ENCODE measurements around a stretch of chr5.

DNA sequence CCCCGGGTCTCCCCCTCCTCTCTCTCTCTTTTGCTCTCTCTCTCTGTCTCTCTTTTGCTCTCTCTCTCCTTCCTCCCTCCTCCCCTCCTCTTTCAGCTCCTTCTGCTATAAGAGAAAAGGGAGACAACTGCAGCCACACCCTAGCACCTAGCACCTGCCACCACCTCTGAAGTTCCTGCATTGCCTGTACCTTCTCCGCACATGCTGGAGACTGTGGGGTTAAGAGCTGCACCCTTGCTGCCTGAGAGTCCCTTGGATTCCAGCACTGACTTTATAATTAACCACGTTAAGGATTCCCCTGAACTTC is 227 bp upstream of the EDIL3 start:
- PRO-cap = no peak
- RAMPAGE, long total RNA, 2 experiments = no peak in any of the 2 experiments

DNA sequence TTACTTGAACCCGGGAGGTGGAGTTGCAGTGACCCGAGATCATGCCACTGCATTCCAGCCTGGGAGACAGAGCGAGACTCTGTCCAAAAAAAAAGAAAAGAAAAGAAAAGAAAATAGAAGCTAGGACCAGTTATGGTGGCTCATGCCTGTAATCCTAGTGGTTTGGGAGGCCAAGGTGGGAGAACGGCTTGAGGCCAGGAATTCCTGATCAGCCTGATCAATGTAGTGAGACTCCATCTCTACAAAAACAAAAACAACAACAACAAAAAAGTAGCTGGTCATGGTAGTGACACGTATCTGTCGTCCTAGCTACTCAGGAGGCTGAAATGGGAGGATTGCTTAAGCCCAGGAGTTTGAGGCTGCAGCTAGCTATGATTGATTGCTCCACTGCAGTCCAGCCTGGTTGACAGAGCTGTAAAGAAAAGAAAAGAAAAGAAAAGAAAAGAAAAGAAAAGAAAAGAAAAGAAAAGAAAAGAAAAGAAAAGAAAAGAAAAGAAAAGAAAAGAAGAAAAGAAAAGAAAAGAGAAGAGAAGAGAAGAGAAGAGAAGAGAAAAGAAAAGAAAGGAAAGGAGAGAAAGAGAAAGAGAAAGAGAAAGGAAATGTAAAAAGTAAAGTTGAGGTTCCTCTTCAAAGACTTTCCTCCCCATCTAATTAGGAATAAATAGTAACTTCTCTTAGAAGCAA is 154.4 kb upstream of the EDIL3 start:
- PRO-cap = no peak
- RAMPAGE, long total RNA, 2 experiments = no peak in any of the 2 experiments

- PRO-cap = no peak
- RAMPAGE, long total RNA, 2 experiments = start-site peak on the minus strand in 1 of 2 experiments, at chr5:87364041-87364152 at its widest, 5 reads per replicate
Observed at GRCh38 chr5:87363601-87364559, 48.9 kb downstream of the CCNH start.

DNA sequence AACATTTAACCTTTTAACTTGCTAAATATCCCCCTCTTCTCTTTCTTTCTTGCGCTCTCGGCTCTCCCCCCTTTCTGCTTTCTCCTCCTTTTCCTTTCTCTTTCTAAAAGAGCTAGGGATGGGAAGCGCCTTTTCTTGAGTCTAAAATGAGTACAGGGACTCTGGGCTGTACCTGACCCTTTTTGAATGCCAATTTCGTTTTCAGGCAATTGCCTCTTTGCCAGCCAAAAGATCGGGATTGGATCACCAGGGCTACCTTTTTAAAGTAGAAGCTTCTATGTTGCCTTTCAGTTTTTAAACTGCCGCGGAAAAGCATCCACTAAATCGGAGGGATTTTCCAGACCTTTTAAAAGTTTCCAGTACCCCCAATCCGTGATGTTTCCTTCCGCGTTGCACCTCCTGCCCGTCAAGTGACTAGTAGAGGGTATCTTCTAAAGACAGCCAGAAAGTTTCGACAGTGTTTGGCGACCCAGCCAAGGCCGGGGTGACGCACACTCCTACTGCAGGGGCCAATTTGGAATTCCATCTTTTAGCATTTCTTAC is 125.4 kb downstream of the TMEM161B start:
- PRO-cap = no peak
- RAMPAGE, long total RNA, 2 experiments = no peak in any of the 2 experiments

GRCh38 chr5:88269785-88269965 is 1.0 kb upstream of the TMEM161B start:
- PRO-cap = no peak
- RAMPAGE, long total RNA, 2 experiments = no peak in any of the 2 experiments

DNA sequence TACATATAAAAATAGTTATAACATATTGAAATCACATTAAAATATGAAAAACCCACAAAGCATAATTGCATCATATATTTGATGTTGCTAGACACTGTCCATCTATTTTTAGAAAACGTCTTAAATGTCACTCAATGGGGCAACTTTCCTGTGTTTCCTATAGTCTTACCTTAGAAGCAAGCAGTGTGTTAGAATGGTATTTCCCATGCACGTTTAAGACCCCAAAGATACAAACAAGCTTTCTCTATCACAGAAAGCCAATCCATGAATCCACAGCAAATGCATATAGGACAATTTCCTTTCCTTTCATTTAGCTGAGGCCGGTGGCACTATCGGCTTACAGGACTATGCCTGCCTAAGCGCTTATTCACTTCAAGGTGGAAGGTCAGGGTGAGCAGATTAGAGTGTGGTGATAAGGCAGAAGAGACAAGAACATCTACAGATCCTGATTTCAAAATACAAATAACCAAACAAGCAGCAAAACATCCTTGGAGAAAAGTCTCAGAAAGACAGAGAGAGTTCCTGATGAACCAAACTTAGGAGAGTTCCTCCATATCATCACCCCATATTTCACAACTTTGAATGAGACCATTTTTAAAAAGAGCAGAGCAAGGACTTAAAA is 57.3 kb downstream of the MEF2C start:
- PRO-cap = no peak
- RAMPAGE, long total RNA, 2 experiments = no peak in any of the 2 experiments

DNA sequence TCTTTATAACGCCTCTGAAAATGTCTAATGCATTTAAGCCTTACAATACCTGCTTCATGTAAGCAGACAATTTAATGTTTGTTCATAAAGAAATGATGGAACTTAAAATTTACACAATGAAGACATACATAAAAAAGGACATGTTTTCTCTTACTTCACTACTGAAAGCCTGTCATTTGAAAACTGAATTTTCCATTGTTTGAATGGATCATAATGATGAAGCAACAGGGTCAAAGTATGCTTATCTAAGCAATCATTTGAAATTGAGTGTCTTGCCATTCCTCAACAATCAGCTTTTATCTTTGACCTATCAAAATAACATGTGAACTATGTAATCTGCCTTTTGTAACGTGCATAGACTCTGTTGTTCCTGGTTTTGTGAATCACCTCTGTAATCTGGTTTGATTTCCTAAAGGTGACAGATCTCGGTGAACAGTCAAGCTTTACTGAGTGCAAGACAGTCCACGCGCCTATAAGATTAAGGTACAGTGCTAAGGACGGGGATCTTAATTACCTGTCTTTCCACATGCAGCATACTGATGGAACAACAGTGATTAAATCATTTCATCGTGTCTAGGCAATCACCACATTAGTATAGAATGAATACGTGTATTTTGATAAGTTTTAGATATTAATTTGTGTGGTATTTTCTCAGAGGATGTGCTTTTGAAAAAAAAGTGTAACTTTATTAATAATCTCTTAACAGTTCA is 3.2 kb downstream of the MEF2C start:
- PRO-cap = no peak
- RAMPAGE, long total RNA, 2 experiments = no peak in any of the 2 experiments

- PRO-cap = no peak
- RAMPAGE, long total RNA, 2 experiments = no peak in any of the 2 experiments
Observed at GRCh38 chr5:88887247-88887619, 4.2 kb upstream of the MEF2C start.

GRCh38 chr5:90227567-90228048 is 181.9 kb downstream of the CETN3 start:
- PRO-cap = no peak
- RAMPAGE, long total RNA, 2 experiments = no peak in any of the 2 experiments

GRCh38 chr5:90408412-90408945 is 1.1 kb downstream of the CETN3 start:
- PRO-cap = no peak
- RAMPAGE, long total RNA, 2 experiments = no peak in any of the 2 experiments

DNA sequence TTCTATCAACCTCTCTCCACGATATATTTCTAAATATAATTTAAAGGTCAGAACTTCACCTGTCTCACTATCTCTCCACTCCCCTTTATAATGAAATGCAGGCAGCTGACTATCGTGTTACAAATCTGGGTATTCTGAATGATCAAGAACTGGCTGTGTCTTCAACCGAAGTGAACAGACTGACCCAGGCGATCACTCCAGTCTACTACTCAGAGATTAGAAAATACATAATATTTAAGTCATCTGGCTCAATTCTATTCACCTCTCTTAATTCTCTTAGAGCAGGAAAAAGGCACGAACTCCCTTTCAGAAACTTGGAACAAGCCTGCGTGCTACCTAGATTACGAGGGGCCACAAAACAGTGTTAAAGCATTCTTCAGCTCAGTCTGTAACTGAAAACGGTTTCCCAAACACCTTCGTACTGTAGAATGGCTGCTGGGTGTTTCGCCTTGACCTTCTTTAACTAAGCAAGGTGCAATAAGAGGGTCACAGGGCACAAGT is 896 bp downstream of the LYSMD3 start:
- PRO-cap = no peak
- RAMPAGE, long total RNA, 2 experiments = no peak in any of the 2 experiments

GRCh38 chr5:90529653-90530446 is 466 bp upstream of the LYSMD3 start:
- PRO-cap = bidirectional peak, plus-strand start at chr5:90529863, minus-strand start at chr5:90529584
- RAMPAGE, long total RNA, 2 experiments = no peak in any of the 2 experiments

GRCh38 chr5:90613950-90614409 is 55.4 kb downstream of the ADGRV1 start:
- PRO-cap = unidirectional peak, minus-strand start at chr5:90614105
- RAMPAGE, long total RNA, 2 experiments = no peak in any of the 2 experiments

DNA sequence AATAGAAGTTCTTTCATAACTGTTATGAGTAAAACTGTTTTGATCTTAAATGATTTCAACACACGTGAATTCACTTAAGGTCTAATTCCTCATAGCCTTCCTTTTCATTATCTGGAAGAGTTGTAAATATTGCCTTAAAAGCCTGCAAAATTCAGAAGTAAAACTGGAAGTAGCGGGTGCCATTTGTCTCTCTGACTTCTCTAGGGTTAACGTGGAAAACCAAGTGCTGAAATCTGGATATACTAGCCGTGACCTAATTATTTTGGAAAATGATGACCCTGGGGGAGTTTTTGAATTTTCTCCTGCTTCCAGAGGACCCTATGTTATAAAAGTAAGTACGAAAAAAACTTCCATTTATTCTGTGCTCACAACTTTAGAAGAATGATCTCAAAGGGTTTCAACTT is 83.8 kb downstream of the ADGRV1 start:
- PRO-cap = no peak
- RAMPAGE, long total RNA, 2 experiments = no peak in any of the 2 experiments

GRCh38 chr5:91006673-91007206 is 376.4 kb downstream of the ARRDC3 start:
- PRO-cap = no peak
- RAMPAGE, long total RNA, 2 experiments = no peak in any of the 2 experiments

GRCh38 chr5:91150085-91150829 is 232.9 kb downstream of the ARRDC3 start:
- PRO-cap = no peak
- RAMPAGE, long total RNA, 2 experiments = no peak in any of the 2 experiments

- PRO-cap = no peak
- RAMPAGE, long total RNA, 2 experiments = no peak in any of the 2 experiments
Observed at GRCh38 chr5:91279292-91279695, 103.8 kb downstream of the ARRDC3 start.

- PRO-cap = no peak
- RAMPAGE, long total RNA, 2 experiments = no peak in any of the 2 experiments
Observed at GRCh38 chr5:91311309-91312606, 71.4 kb downstream of the ARRDC3 start.

GRCh38 chr5:91357223-91357761 is 25.8 kb downstream of the ARRDC3 start:
- PRO-cap = no peak
- RAMPAGE, long total RNA, 2 experiments = no peak in any of the 2 experiments

DNA sequence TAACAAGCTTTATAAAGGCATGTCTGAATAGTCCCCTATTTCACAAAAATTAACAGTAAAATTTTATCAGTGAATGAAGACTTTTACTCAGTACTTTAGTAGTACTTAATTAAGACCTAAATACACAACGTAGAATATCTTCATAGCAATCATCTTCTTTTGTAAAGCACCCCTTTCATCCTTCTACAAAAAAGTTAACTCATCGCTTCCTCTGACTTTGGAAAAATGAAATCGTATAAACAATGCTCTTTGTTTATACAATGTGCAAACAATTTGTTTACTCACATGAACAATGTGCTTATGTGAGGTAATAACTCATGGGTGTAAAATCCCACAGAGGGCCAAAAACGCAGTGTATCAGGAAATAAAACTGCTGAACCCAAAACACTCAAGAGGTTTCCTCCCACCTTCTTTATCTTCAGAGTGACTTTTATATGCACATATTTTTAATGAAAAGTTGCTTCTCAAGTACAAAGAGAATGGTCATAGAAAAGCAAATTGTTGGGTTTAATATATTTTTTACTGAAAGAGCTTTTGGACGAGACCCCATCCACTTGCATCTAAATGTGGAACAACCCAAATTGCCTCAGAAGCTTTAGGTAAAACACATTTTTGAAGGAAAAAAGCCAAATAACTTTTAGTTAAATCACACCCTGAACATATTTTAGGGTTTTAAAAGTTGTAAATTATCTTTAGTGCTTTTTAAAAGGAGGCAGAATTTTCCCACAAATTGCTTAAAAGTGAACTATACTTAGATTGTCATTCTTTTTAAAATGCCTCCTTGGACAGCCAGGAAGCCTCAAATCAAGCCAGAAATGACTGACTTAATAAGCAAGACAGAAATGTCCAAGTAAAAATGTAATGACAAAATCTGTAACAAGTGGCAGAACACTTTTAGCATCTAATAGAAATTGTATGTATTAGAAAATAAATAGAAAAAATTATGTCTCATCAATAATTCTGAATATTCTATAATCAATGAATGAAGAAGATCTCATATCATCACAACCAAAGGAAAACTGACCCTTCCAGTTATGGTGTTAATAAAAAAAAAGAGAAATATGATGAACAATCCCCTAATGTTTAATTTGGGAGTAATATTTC is 11.1 kb downstream of the ARRDC3 start:
- PRO-cap = no peak
- RAMPAGE, long total RNA, 2 experiments = no peak in any of the 2 experiments

All from body of pancreas (tissue), 2 donors.